ENCODE measurements around the gene ZEB2.

DNA sequence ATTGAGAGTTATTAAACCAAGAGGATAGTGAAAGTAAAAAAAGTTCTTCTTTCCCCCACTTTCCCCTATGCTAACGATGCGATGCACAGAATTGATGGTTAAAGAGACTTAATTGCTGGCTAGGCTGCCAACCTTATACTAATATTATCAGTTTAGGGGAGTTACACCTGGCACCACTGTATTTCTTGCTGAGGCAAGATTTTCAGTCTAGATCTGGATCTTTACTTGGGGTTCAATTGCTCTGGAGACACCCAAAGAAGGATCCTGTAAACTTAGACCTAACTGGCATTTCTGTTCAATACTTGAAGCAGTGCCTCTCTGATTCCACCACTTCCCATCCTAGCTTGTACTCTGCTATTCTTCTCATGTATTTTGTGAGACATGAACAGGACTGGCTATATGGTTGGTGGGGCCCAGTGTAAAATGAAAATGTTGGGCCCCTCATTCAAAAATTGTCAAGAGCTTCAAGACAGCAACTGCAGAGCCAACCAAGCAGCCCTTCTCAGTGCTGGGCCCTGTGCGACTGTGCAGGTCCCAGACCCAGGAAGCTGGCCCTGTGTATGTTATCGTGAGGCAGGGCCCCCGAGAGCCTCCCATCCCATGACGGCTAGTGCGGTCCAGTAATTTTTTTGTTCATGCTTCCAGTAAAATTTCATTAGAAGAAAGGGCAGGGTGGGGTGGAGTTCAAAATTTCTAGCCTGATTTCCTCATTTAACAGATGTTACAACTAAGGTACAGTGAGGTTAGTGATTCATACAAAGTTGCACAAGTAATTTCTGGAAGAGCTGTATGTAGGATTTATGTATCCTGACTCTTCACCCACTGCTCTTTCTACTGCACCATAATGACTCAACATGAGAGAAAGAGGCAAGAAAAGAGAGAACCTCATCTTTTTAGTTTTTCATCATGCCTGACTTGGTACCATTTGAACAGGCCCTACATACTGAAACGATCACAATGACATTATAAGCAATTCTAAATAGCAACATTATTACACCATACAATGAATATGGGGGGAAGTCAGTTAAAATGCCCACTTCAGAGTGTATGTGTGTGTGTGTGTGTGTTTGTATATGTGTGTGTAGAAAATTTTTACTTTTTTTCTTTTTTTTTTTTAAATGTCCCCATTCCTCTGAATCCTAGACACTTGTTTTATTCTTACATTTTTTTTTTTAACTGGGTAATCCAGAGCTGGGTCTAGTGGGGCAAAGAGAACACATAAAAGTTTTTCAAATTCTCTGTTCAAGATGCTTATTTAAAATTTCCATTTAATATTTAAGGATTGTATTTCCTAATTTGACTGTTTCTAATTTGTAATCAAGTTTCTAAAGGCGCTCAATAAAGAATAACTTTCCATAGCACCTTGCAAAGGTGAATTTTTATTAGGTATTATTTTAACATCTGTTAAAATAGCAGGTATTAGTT, 82.1 kb upstream of the GTDC1 start:
- CAGE, long polyA plus RNA = no peak
- RRBS = no CpG with 5 or more reads among the region's 9 CpGs

- CAGE, long polyA plus RNA = no peak
- RRBS = no CpG with 5 or more reads among the region's 1 CpG
These were observed 89.5 kb upstream of the GTDC1 start for GRCh38 chr2:144421576-144422385.

- CAGE, long polyA plus RNA = no peak
- RRBS = no CpG with 5 or more reads among the region's 24 CpGs
These were observed 29.0 kb downstream of the ZEB2 start for GRCh38 chr2:144490564-144491716.

GRCh38 chr2:144514758-144515356, 5.1 kb downstream of the ZEB2 start:
- CAGE, long polyA plus RNA = no peak
- RRBS = no CpG with 5 or more reads among the region's 7 CpGs

DNA sequence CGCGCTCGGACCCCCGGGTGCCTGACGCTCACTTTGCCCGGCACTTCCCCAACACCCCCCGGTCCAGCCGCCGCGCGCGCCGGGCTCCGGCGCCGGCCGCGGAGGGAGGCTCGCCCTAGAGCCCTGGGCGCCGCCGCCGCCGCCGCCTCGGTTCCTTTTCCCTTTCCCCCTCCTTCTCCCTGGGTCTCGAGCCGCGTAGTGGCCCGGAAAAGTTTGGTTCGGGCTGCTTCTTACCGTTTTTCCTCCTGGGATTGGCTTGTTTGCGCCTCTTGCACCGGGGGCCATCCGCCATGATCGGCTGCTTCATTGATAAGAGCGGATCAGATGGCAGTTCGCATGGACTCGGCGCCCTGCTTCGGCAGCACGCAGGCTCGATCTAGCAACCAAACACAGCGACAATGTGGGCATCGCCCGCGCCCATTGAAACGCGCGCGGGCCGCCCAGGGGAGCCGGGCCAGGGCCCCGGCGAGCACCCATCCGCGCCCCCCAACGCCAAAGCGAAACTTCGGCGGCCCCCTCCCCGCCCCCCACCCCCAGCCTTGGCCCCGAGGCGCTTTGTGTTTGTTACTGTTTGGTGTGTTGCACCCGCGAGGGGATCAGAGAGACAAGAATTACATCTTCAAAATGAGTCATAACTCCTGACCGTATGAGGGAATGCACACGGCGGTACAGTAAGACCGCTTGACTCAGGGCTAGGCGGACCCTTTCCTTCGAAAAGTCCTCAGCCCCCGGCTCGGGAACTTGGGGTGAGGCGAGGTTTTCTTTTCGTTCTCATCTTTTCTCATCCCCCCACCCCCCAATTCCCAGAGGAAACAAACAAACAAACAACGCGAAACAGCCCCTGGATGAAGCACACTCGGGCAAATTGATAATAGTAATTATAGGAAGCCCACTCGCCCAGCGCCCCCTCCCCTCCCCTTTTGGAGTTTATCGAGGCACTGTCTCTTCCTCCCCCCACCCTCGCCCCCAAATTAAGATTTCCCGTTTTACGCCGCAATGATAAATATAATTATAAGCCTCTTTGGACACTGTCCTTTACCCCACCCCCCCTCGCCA, 2.5 kb downstream of the ZEB2 start:
- CAGE, long polyA plus RNA = no peak
- RRBS = 2% methylated on average over 5 of the region's 87 CpGs

DNA sequence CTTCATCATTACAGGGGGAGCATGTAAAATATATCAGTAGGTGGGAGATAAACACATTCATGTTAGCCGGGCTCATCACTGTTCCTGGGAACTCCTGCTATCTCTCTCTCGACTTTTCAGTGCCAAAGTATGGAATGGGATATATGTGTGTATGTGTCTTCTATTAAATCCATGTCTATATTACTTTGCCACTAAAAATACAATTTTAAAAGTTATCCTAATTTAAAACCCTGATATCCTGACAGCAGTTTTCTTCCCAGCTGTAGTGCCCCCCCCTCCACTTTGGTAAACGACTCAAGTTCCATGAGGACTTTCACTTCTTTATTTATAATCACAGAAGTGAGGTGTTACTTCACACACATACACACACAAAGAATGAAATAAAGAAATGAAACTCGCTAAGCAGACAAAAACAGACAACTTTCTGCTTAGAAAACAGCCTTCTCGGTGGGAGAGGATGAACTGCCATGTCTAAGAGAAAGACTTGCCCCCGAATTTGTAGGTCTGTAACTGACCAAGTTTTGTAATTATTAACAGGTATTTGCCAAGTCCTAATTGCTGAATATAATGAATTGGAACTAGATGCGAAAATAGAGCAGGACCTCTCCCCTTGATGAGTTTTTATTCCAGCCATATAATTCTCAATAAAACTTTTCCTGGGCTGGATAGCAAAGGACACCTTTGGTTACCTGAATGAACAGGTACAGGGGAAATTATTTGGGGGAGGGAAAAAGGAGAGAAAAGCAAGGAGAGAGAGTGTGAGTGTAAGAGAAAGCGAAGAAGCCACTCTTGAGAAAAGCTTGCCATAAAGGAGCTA, 737 bp downstream of the ZEB2 start:
- CAGE, long polyA plus RNA = no peak
- RRBS = no CpG with 5 or more reads among the region's 8 CpGs

- CAGE, long polyA plus RNA = no peak
- RRBS = no CpG with 5 or more reads among the region's 31 CpGs
These were observed at the start of gene ZEB2 for GRCh38 chr2:144519791-144520833. ZEB2 (minus strand) TSS chr2:144520119.

- CAGE, long polyA plus RNA = no peak
- RRBS = 10% methylated on average over 18 of the region's 45 CpGs
These were observed 4.6 kb upstream of the ZEB2 start for GRCh38 chr2:144524303-144525137.

GRCh38 chr2:144648935-144649401, 129.0 kb upstream of the ZEB2 start:
- CAGE, long polyA plus RNA = no peak
- RRBS = no CpG with 5 or more reads among the region's 13 CpGs

DNA sequence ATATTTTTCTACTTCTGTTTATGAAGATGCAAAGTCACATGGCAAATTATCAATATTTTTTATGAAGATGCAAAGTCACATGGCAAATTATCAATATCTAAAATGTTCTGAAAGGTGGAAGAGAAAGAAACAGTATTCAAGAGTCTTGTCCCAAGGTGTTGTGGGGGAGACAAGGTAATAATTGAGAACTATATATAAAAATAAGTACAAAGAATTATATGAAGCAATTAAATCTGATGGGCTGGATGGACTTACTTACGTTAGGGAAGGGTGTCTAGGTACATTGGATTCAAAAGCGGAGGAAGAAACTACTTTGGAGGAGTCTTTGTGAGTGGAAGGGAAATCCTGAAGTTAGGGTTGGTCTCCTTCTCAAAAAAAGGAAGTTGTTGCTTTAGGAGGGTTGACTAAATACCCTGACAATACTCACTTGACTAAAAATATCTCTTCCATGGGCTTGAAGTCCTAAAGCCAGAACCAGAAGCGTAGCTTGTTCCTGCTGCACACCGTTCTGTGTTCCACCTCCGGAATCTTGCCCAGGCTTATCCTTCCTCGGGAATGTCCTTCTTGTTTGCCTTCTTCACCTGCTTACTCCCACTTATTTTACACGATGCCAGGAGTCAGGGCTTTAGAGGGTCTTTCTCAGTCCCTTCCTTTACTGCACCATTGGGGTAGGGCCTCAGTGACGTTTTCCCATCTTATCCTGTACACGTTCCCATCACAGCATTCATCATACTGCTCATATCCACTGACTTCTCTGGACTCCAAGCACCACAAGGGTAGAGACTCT, 143.3 kb upstream of the ZEB2 start:
- CAGE, long polyA plus RNA = no peak
- RRBS = no CpG with 5 or more reads among the region's 9 CpGs

DNA sequence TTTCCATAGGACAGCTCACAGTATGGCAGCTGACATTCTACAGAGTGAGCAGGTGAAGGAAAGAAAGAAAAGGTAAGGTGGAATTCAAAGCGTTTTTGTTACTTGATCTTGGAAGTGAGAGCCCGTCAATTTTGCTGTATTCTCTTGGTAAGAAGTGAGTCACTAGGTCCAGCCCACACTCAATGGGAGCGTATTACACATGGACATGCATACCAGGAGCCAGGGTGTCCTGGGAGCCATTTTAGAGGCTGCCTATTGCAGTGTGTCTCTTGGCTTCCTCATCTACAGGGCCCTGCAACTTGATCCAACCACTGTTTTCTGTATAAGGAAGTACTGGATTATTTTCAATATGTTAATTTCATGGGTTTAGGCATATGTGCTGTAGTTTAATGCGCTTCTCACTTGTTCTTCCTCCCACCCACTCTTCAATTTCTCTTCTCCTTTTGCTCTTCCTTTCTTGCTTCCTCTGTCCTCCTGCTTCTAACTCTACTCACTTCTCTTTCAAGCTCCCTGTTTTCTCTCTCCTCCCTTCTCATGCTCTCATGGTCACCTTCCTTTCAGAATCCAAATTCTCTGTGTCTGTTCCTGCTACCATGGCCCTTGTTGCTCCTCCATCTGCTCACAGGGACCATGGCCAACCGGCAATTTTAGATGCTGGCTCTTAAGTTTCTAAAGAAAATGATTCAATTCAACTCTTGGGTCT, 151.8 kb upstream of the ZEB2 start:
- CAGE, long polyA plus RNA = no peak
- RRBS = no CpG with 5 or more reads among the region's 5 CpGs

DNA sequence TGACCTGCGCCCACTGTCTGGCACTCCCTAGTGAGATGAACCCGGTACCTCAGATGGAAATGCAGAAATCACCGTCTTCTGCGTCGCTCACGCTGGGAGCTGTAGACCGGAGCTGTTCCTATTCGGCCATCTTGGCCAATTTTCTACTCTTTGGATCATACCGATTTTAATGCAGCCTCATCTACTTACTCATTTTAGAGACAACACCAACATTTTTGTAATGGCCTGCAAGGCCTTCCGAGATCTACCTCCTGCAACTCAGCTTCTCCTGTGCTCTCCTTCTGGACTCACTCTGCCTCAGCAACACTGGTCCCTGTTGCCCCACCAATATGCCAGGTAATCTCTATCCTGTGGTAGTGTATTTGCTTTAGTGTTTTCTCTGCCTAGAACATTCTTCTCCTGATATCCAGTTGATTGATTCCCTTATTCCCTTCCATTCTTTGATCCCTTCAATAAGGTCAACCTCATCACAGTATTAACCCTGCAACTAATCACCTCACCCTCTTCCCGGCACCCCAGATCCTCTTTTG, 383.6 kb upstream of the ZEB2 start:
- CAGE, long polyA plus RNA = no peak
- RRBS = no CpG with 5 or more reads among the region's 11 CpGs

DNA sequence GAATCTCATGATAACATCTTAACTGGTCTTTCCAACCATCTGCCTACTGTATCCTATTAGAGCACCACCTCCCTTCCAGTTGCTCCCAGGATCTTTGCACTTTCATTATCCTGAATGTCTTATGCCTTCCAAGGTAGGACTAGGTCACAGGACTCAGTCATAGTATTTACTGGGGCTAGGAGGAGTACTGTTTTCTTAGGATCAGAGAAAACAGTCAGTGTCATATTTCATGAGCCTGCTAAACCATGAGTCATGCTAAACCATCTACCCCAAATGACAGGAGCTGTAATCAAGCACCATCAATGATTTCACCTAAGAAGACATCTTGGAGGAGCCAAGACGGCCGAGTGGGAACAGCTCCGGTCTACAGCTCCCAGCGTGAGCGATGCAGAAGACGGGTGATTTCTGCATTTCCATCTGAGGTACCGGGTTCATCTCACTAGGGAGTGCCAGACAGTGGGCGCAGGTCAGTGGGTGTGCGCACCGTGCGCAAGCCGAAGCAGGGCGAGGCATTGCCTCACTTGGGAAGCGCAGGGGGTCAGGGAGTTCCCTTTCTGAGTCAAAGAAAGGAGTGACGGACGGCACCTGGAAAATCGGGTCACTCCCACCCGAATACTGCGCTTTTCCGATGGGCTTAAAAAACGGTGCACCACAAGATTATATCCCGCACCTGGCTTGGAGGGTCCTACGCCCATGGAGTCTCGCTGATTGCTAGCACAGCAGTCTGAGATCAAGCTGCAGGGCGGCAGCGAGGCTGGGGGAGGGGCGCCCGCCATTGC, 1439.2 kb upstream of the ACVR2A start:
- CAGE, long polyA plus RNA = no peak
- RRBS = no CpG with 5 or more reads among the region's 28 CpGs

DNA sequence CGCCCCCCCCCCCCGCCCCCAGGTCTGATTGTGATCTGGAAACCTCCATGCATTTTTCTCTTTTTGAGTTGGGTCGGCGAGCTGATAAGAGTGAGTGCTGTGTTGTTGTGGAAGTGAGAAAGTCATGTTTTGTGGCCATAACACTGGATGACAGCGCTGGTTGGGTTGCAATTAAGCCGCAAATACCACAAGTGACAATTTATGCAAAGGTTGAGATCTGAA, 429 bp downstream of the ACVR2A start:
- CAGE, long polyA plus RNA = no peak
- RRBS = no CpG with 5 or more reads among the region's 6 CpGs

DNA sequence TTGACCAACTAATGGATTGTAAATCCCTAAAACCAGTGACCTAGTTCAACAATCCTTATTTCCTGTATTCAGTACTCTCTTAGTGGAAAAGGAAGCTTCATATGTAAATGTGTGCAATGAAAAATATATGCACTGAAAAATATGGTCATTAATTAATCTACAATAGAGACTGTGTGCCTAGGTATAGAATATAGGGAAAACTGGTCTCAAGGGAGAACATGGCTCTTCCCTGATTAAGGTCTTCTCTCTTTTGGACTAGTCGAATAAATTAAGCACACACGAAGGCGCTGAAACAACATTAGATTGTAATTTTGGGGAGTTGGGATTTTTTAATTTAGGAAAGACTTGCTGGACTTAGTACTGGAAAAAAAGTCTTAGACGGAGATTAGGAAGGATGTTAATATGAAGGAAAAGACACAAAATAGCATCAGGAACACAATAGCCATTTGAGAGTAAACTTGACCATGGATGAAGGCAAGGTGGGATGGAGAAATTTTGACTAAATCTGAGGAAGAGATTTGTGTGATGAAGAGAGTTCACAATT, 7.6 kb downstream of the ACVR2A start:
- CAGE, long polyA plus RNA = no peak
- RRBS = no CpG with 5 or more reads among the region's 4 CpGs

GRCh38 chr2:148020211-148020553, 355 bp downstream of the ORC4 start:
- CAGE, long polyA plus RNA = no peak
- RRBS = no CpG with 5 or more reads among the region's 14 CpGs

DNA sequence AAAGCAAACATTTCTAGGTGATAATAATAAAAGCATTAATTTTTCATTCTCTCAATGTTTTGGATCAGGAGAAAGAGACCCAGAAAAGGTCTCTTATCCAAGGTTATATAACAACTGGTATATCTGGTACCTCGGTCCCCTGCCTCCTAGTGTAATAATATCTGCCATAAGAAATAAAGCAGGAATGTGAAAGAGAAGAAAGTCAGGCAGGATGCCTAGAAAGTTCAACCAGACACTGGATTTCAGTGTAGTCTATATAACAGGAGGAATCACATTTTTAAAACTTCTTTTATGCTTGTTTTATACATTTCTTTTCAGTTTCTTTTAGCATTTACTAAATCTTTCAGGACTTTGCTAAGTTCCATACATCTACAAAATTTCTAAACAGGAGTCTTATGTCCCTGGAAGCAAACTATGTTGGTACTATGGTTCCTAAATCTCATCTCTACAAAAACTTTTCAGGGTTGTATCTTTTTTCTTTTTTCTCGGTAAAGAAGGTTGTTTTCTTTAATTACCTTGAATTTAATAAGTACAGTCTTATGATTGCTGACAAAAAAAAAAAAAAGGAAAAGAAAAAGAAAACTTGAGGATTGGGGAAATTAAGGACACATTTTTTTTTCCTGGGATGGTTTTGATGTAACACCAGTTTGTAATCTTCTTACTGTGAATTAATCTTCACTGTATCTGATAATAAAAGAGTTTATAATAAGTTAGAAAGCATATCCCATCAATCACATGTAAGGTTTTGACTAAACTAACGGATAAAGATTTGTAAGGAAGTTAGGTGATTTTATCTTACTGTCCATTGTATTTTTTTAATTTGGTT, 17.3 kb downstream of the MBD5 start:
- CAGE, long polyA plus RNA = no peak
- RRBS = no CpG with 5 or more reads among the region's 3 CpGs

- CAGE, long polyA plus RNA = no peak
- RRBS = no CpG with 5 or more reads among the region's 4 CpGs
These were observed 242.1 kb downstream of the MBD5 start for GRCh38 chr2:148262728-148263706.

DNA sequence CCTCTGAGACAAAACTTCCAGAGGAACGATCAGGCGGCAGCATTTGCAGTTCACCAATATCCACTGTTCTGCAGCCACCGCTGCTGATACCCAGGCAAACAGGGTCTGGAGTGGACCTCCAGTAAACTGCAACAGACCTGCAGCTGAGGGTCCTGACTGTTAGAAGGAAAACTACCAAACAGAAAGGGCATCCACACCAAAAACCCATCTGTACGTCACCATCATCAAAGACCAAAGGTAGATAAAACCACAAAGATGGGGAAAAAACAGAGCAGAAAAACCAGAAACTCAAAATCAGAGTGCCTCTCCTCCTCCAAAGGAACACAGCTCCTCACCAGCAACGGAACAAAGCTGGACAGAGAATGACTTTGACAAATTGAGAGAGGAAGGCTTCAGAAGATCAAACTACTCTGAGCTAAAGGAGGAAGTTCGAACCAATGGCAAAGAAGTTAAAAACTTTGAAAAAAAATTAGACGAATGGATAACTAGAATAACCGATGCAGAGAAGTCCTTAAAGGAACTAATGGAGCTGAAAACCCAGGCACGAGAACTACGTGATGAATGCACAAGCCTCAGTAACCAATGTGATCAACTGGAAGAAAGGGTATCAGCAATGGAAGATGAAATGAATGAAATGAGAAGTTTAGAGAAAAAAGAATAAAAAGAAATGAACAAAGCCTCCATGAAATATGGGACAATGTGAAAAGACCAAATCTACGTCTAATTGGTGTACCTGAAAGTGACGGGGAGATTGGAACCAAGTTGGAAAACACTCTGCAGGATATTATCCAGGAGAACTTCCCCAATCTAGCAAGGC, 263.6 kb upstream of the EPC2 start:
- CAGE, long polyA plus RNA = no peak
- RRBS = no CpG with 5 or more reads among the region's 12 CpGs

DNA sequence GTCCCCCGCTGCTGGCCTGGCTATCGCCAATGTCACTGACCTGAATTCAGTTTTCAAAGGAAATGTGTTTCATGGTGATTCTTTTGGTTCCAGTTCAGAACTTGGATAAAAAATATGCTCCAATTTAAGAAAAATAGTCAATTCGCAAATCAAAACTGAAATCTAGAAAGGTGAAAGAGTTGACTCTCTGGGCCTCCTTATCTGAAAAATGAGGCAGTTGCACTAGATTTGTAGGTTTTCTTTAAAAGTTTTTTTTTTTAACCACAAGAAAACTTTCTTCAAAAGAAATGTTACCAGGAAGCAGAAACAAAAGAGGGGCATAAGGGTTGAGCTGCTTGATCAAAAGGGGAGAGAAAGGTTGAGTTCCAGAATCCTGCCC, 116.4 kb upstream of the EPC2 start:
- CAGE, long polyA plus RNA = no peak
- RRBS = no CpG with 5 or more reads among the region's 3 CpGs

All from mammary epithelial cell (primary cell).